Left cardiac atrium (tissue), 1 donor: ENCODE results near the genes IPP, MOB3C, TEX38, EFCAB14, CYP4Z1 and FOXE3.

DNA sequence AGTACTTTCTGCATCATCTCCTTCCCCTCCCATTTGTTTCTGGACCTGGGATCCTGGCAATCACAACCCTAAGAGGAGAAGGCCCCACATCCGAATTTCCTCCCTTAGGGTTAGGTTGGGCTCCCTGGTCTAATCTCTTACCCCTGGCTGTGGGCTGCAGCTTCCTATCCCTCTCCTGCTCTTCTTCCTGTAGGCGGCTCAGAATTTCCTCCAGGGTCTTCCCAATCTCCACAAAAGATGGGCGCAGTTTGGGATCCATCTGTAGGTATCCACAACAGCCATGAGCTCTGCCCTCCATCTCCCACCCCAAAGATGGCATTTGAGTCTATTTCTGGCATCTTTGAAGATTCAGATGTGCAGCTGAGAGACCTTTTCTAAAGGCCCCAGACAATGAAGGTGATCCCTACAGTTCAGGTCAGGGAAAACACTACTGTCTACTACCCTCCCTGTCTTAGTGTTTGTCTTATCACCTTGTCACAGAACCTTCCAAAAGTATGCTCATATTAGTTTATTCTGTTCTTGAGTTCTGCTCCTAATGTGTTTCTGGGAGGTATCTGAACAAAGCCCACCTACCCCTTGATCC lies 5.9 kb downstream of the TOE1 start:
- PRO-cap: no peak

GRCh38 chr1:45429582-45429935 lies 61.4 kb downstream of the TESK2 start:
- PRO-cap: no peak

- PRO-cap: unidirectional peak, plus-strand start at chr1:45750364; bidirectional peak, plus-strand start at chr1:45750849, minus-strand start at chr1:45750620
These were observed at the start of gene IPP for GRCh38 chr1:45750008-45751157. Gene IPP (minus strand): TSS chr1:45750653.

- PRO-cap: no peak
These were observed 5.5 kb upstream of the PIK3R3 start for GRCh38 chr1:46137805-46138427.

DNA sequence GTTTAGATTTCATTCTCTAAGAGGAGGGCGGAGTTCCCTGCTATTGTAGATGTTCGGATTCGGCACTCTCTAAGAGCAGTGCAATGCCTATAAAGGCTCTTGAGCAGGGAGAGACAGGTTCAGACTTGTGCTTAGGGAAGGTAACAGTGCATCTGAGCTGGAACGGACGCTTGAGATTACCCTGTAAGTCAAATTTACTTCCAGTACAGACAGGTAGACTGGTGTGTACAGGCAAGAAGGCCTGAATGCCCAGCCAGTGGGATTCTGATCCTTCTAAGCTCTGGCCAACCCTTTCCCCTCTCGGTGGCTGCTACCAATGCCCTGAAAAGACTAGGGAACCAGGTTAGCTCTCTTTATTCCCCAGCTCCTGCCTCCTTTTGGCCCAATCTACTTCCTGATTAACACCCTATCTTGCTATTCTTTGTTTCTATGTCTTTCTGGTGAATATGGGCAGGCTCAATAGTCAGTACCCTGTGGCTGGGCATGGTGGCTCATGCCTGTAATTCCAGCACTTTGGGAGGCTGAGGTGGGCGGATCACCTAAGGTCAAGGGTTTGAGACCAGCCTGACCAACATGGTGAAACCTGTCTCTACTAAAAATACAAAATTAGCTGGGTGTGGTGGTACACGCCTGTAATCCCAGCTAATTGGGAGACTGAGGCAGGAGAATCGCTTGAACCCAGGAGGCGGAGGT lies 15.6 kb downstream of the LURAP1 start:
- PRO-cap: no peak

- PRO-cap: no peak
These were observed 13.1 kb downstream of the UQCRH start for GRCh38 chr1:46316521-46317020.

GRCh38 chr1:46341580-46342351 lies 1.2 kb downstream of the NSUN4 start:
- PRO-cap: no peak

- PRO-cap: no peak
These were observed 3.4 kb upstream of the MKNK1 start for GRCh38 chr1:46607356-46607892.

- PRO-cap: no peak
These were observed 3.6 kb downstream of the MOB3C start for GRCh38 chr1:46612909-46613520.

DNA sequence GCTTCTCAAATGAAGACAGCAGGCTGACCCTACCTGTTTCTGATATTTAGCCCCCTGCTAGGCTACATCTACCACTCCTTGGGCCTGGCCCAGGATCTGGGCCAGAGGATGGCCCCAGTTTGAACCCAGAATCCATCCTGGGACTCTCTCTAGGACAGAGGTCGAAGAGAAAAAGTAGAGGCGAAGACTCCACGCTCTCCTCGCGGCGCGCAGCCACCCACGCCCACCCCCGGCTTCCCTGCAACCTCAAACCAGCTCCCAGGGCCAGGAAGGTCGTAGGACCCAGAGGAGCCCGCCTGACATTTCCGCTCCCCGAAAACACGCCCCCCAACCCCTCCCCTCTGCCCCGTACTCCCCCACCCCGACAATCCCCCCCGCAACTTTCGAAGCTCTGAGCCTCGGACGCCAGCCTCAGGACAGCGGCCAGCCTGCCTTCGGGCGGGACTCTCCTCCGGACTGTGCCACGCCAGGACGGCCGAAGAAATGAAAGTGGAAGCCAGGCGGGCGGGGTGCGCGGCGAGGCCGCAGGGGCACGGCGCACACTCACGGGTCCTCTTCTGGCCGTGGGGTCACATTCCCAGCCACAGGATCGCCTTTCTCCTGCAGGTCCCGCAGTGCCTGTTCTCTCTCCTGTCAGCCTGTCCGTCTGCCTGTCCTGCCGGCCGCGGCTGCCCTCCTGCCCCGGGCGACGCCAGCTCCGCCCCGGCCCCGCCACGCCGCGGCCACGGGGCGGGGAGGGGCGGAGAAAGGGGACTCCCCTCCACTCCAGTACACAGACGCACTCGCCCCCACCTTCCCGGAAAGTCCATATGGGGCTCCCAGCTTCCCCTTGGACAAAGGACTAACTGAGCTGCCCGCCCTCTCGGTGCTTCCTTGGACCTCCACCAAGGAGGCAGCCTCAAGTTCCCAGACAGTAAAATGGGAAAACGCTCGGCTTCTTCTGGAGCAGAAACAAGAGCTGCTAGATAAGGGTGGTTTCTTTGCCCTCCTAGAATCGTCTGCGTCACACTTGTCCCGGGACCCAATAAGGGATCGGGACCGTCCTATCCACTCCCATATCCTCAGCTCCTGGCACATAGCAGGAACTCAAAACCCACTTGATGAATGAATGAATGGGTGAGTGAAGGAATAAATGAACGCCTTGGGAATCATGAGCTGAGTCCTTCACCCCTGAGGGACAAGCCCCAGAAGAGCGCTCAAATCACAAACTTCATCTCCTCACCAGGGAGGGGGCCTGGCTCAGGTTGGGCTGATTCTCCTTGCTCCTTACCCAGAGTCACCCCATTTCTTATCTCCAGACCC lies at the start of gene MOB3C:
Gene MOB3C, minus strand, starts transcription at position 648 of the 1,302 bp plus-strand sequence.
- PRO-cap: unidirectional peak, plus-strand start at position 394 of the sequence; bidirectional peak, plus-strand start at position 492 of the sequence, minus-strand start at position 458 of the sequence; bidirectional peak, plus-strand start at position 836 of the sequence, minus-strand start at position 648 of the sequence

- PRO-cap: no peak
These were observed 25.1 kb downstream of the ATPAF1 start for GRCh38 chr1:46643041-46643544.

- PRO-cap: no peak
These were observed at the start of gene TEX38 for GRCh38 chr1:46671690-46672005. Gene TEX38 (plus strand): TSS chr1:46671854.

GRCh38 chr1:46688267-46688781 lies 16.7 kb downstream of the TEX38 start:
- PRO-cap: no peak

- PRO-cap: no peak
These were observed 2.7 kb downstream of the EFCAB14 start for GRCh38 chr1:46716292-46716550.

GRCh38 chr1:46718977-46719557 lies at the start of gene EFCAB14:
Gene EFCAB14 (minus strand): TSS chr1:46719114.
- PRO-cap: bidirectional peak, plus-strand start at chr1:46719226, minus-strand start at chr1:46719120

DNA sequence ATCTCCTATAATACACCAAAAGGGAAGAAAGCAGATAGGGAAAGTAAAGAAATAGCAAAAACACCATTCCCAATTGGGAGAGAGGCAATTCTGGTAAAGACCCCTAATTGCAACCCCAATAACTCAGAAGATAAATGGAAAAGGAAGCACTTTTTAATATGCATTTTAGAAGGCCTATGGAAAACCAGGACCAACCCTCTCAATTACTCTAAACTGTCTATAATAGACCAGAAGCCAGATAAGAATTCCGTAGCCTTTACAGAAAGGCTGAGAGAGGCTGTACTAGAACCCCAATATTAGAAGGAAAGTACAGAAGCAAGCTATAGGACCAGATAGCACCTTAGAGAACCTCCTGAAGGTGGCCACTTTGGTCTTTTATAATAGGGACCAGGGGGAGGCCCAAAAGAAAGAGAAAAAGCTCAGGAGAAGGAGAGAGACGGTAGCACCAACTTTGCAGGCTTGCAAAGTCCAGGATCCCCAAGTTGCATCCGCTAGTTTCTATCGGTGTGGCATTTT lies 66.0 kb downstream of the CYP4A11 start:
- PRO-cap: no peak

DNA sequence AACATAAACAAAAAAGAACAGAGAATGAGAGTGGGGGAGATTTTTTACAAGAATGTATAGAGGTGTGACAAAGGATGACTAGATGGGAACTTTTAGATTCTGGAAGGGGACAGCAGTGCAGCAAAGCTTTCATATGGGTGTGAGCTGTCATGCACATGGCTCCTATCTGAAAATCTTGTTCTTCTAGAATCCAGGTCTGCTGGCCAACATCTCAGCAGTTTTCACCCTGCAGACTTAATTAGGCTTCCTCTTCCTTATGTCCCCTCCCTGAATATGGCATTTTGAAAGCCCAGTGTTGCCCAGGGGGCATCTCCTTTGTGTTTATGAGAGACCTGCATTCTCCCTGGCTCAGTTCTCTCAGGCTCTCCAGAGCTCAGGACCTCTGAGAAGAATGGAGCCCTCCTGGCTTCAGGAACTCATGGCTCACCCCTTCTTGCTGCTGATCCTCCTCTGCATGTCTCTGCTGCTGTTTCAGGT lies at the start of gene CYP4Z1:
Gene CYP4Z1, plus strand, starts transcription at position 132 of the 477 bp plus-strand sequence.
- PRO-cap: no peak

GRCh38 chr1:47187591-47188014 lies 2.2 kb downstream of the PDZK1IP1 start:
- PRO-cap: no peak

DNA sequence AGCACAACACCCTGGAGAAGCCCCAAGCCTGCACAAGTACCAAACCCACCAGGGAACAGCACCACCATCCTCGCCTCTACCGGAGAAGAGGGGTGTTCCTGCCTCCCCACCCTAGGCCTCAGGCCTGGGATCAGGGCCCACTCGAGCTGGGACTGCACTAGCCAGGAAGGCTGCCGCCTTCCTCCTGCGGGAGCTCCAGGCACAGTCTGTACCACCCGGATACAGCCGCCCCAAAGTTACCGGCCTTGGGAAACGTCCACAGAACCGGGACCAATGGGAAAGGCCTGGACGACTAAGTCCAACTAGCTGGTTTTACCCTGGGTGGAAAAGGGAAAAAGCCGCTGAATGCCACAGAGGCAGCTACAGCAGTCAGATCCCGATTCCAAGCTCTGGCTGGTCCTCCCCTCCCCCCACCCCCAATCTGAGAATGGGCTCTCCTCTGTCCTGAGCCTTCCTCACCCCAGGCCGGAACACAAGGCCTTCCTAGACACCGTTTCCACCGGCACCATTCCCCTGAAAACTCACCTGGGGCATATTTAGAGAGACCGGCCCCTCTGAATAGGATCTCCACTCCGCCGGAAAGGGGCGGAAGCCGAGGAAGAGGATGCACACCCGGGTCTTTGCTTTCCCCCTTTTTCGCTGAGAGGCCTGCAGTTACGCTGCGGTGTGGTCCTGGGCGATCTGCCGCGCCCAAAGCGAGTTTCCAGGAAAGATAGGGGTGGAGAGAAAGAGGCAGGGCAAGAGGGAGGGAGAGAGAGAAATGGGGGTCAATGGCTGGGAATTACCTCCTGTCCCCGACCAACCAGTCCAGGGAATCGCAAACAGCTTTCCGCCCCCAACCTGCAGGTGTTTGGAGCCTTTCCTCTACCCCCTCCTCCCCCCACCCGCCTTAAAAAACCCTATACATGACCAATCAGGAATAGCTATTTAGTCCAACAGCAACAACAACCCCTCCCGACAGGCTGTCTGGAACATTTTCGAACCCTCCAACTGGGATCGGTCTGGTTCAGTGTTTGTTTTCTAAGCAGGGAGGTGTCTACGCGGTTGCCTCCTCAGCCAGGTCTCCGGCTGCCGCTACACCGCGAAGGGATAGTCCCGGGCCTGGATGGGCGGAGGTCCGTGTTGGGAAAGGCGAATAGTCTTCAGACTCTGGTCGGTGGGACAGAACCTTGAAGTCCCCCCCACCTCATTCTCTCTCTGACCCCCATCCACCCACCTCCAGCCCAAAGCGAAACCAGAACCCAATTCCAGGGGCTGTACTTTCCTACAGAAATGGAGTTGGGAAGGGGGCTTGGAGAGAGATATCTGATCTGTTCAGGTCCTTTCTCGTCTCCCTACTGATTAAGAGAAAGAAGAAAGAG lies 2.9 kb downstream of the TAL1 start:
- PRO-cap: bidirectional peak, plus-strand start at position 157 of the sequence, minus-strand start at position 126 of the sequence; bidirectional peak, plus-strand start at position 344 of the sequence, minus-strand start at position 208 of the sequence

GRCh38 chr1:47416004-47416646 lies at the start of gene FOXE3:
Gene FOXE3 (plus strand): TSS chr1:47416285.
- PRO-cap: no peak